Hair follicle dermal papilla cell (primary cell): ENCODE results near the genes GPR61, GNAT2 and GSTM5.

DNA sequence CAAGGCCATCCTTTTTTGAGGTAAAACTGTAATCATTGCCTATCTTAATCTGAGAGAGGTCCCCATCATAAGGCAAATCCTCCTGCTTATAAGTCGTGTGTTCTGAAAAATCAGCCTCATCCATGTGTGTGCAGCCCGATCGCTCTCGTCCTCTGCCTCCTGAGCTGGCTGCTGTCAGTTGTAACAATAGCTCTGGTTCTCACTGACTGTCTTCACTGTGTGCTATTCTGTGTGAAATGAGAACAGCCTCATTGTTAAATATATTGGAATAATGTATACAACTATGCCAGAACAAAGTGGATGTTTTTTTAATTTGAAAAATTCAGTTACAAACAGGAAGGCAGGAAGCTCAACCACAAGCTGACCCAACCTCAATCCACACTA, 4.4 kb downstream of the AKNAD1 start:
- CAGE, long polyA plus RNA: no peak

DNA sequence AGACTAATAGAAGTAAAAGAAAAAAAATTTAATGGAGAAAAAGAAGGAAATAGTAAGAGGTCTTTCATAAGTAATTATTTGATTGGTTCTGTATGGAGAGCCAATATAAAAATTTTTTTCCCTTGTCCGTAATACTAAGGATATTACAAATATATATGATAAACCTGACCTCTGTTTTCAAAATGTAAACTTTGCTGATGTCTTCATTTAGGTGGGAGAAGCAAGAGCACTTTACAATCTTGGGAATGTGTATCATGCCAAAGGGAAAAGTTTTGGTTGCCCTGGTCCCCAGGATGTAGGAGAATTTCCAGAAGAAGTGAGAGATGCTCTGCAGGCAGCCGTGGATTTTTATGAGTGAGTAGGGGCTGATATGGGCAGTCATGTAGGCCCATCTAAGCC, 21.0 kb downstream of the GPSM2 start:
- CAGE, long polyA plus RNA: no peak

DNA sequence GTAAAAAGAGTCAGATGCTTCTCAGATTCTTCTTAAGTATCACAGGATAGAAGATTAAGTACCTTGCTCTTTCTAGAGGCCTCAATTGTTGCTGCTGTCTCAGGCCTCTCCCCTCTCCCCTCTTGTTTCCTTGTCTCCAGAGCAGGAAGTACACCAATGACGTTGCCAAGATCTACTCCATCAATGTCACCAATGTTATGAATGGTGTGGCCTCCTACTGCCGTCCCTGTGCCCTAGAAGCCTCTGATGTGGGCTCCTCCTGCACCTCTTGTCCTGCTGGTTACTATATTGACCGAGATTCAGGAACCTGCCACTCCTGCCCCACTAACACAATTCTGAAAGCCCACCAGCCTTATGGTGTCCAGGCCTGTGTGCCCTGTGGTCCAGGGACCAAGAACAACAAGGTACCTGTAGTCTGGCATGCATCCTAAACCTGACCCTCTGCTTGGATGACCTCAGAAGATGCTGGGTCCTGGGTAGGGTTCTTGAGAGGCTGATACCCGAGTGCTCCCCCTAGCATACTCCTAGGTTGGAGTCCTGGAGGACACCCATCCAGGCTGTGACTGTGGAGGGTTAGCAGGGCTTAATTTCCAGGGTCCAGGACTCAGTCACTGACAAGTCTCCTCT, 21.1 kb upstream of the SARS1 start:
- CAGE, long polyA plus RNA: no peak

DNA sequence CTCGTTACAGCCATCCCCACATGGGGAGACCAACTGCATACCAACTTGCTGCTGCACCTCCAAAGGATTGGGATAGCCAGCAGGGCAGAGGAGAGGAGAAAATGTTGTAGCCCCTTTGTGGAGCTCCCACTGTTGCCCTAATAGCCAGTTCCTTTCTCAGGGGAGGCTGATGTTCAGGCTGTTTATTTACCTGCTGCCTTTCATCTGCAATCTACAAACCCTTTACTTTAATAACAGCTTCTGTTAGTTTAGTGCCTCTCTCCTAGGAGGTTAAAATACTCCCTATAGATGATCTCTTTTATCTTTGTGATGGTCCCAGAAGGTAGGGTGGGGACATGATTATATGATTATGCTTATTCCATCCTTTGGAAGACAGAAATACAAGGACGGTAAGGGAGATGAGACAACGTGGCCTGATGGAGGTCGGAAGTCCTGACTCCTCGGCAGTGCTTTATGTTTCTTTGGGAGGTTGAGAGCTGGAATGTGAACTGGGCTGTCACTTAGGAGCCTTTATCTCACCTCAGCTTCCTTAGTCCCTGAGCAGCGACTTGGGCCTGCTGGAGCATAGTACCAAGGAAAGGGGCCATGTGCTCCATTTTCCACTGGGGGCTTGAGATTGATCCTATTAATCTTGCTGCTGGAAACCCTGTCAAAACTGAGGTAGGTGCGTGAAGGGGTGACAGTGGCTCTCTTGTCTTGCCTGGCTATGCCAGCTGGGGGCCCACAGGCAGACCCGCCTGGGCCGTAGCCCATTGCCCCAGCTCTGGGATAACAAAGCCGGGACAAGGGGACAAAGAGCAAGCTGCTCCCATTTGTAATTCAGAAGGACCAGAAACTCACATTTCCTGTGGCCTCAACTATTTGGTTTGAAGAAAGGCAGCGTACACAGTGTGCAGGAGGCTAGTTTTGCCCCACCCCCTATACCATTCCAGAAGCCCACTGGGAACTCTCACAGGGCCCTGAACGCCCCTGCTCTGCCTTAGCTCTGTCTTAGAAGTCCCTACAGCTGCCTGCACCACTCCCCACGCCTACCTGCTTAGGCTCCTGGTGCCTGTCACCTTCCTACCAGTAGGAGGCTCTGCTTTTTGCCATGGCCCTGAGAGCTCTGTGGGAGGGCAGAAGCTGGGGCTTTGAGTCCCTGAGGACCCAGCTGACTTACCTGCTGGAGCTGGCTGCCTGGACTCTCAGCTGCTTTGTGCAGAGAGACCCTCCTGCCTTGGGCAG, 10.4 kb upstream of the CELSR2 start:
- CAGE, long polyA plus RNA: no peak

- CAGE, long polyA plus RNA: no peak
These were observed 4.8 kb downstream of the CELSR2 start for GRCh38 chr1:109254165-109254601.

DNA sequence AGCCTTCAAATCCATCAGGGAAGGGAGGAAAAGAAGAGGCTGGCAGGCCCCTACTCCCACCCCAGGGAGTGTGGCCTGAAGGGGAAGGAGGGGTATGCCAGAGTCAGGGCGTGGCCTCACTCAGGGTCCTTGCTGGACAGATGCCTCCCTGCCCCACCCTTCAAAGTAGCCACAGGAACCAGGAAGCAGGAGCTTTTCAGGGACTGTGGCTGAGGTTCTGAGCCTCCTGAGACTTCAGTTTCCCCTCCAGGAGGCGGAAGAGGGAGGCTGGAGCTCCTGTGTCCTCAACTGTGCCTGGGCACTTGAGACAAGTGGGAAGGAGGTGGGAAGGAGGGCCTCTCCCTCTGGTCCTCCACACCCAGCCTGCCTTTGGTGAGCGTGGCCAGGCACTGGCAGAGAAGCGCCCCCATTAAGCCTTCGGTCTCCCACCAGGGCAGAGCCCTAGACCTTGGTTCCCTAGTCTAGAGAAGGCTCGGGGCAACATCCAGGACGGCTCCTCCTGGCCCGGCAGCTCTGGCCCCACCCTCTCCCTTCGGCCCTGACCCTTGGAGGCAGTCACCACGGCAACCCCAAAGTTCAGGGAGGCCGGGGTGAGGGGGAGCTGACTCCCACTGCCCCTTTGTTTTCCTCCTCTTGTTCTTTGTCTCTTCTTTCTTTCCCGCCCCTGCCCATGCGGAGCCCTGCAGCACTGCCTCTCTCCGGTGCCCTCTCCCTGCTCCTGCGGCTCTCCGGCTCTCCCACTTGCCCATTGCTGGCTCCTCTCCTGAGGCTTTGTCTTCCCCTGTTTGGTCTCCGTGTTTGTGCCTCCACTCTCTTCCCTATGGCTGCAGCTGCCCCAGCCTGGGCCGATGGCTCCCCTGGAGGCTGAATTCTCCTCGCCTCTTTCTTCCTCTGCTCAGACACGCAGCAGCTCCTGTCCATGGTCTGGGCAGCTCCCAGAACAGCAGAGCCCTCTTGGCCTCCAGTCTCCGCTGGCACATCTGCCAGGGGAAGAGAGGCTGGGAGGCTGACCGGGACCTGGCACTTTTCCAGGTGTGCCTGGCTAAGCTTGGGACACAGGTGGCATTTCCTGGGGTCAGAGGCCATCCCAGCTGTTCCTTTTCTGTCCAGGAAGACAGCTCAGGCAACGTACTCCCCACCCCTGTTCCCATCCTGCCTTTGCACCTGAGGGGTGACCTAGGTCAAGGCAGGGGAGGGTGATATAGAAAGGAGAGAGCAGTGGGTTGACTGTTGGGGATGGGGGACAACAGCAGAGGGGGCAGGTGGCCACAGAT, 5.7 kb downstream of the CELSR2 start:
- CAGE, long polyA plus RNA: no peak

GRCh38 chr1:109372955-109373954, 24.5 kb downstream of the SORT1 start:
- CAGE, long polyA plus RNA: no peak

GRCh38 chr1:109401987-109402414, 4.3 kb upstream of the SORT1 start:
- CAGE, long polyA plus RNA: no peak

DNA sequence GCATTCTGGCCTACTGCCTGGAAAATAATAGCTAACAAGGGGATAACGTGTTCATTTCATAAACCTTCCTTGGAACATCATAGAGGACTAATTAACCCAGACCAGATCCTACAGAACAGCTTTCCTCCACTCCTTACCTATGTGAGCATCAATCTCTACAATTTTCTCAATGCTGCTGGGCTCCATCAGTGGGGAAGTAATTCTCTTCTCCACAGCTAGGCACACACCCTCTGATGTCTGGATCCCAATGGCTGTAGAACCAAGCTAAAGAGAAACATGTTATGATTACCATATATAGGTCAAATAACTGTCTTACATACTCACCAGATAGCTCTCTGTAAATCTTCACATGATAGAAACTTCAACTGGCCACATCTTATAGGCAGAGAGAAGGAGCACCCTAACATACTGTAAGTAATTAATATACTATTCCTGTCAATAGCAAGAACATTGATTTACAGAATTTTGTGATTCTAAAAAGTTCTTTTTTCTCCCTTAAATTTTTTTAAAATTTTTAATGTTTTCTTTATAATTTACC, 11.1 kb downstream of the PSMA5 start:
- CAGE, long polyA plus RNA: no peak

DNA sequence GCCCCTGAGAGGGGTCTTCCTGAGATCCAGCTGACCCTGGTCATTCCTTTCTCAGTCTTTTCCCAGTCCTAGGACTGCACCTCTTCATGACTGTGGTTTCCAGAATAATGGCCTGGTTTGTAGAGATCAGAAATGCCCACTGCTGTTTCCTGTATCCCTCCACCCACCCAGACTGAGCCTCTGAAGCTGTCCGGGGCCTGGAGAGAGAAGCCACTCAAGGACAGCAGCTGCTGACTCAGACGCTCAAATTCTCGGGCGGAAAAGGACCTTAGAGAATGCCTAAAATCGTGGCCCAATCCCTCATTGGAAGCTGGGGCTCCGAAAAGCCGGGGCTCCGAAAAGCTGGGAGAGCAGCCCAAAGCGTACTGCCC, 7.9 kb upstream of the GPR61 start:
- CAGE, long polyA plus RNA: no peak

GRCh38 chr1:109539579-109540025, at the start of gene GPR61:
Gene GPR61 (plus strand): TSS chr1:109539872.
- CAGE, long polyA plus RNA: no peak

GRCh38 chr1:109547598-109548336, 648 bp upstream of the GNAI3 start:
- CAGE, long polyA plus RNA: no peak

DNA sequence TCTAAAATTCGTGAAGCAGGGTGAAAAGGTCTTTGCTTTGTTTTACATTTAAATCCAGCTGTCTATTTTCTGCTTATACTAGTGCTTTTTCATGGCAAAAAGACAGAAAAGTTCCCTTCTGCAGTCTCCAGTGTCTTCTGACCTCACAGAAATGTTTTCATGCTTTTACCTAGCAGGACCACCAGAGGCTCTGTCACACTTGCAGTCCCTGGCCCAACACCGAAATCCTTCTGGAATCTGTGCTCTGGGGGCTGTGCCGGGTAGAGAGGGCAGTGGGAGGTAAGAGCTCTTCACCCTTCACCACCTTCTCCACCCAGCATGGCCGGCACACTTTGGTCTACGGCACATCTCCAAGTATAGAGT, 20.8 kb downstream of the GNAT2 start:
- CAGE, long polyA plus RNA: no peak

DNA sequence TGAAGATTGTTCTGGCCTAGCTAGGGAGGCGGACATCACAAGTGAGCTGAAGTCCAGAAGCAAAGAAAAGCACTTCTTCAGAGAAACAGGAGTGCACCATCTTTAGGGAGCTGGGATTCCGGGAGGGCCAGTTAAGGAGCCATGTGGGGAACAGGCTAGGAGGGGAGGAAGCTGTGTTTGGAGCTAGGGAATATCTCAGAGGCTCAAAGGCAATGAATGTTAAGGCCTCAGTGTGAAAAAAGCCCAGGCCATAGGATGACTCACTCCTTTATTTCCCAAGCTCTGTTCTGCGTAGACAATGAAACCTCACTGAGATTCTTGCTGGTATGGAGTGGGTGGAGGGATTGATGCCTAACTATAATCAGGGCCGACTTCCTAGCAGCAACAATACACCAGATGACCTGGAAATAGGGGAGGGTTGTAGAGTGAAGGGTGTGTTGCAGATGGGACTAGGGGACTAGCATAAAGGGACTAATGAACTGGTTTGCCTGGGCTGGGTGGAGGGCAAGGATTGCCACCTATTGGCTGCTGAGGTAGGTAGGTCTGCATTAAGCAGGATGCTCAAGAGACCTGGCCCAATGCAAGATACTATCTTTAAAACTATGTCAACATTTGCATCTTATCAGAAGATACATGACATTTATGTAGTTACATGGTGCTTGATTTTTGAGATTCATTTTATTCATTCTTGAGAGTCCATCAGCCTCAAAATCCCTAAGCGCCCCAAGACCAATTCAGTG, 2.0 kb downstream of the GNAT2 start:
- CAGE, long polyA plus RNA: no peak

DNA sequence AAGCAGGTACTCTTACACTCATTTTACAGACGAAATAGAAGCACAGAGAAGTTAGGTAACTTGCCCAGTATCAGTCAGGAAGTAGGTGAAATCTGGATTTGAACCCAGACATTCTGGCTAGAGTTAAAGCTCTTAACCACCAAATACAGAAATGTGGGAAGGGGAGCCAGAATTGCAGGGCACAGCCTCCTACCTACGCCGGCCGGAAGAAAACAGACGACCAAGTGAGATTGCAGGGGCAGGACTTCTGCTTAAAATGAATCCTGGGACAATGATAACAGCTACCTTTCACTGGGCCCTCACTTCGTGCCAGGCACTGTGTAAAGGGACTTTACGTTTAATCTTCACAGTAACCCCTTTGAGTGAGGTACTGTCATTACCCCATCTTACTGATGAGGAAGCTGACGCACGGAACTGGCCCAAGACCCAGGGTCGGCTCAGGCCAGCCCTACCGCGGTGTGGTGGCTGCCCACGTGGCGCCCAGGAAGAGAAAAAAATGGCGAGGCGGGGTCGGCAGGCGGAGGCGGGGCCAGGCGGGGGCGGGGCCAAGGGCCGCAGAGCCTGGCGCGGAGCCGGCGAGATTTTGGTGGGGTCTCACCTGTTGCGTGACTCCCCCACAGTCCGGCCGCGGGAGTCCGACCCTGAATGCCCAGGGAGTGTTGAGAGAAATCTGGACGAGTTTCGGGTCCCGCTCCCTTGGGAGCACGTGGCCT, at the start of gene GNAT2:
Gene GNAT2 (minus strand): TSS at position 327 of the 713 bp plus-strand sequence.
- CAGE, long polyA plus RNA: no peak

GRCh38 chr1:109711919-109712904, at the start of gene GSTM5:
Gene GSTM5 (plus strand): TSS chr1:109712251.
- CAGE, long polyA plus RNA: no peak

GRCh38 chr1:109756387-109757019, 7.2 kb downstream of the EPS8L3 start:
- CAGE, long polyA plus RNA: no peak

- CAGE, long polyA plus RNA: no peak
These were observed 466 bp upstream of the EPS8L3 start for GRCh38 chr1:109764174-109764603.

DNA sequence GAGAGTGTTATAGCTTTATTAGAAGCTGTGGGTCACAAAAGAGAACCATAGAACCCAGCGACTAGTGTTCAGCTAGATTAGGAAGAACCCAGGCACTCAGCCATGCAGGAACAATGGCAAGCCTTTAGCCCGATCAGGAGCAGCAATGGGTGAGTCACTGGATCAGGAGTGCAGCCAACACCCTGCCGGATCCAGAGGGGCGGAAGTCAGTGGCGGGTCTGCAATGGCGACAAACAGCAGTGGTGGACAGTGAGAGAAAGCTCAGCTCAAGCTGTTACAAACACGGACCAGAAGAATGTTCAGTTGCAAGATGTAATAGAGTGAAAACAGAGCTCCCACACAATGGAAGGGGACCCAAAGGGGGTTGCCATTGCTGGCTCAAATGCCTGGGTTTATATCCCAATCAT, 58.3 kb upstream of the CSF1 start:
- CAGE, long polyA plus RNA: no peak

GRCh38 chr1:109911759-109912212, 1.1 kb downstream of the CSF1 start:
- CAGE, long polyA plus RNA: no peak